Thoracic aorta endothelial cell (primary cell): ENCODE measurements around a stretch of chr2.

GRCh38 chr2:28117226-28117579 lies 226.7 kb downstream of the BABAM2 start:
- CAGE, long polyA plus RNA = no peak

DNA sequence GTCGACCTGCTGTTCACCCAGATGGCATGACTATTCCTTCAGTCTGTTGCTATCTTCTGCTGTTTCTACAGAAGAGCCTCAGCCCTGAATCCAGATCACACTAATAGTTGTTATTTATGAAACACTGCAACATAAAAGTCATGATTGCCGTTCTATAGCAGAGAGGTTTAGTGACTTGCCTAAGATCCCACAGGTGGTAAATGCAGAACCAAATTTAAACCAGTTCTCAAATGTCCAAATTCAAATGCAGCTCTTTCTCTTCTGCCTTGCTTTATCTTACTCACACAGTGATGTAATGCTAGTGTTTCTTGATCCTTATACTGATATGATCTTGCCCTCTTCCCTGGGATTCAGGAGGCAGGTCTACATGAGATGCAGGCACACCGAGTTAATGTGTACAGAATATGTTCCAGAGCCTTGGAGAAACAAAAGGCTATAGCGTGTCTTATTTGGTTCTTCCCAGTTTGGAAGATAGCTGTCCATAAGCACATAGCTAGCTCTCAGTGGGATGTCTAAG lies 122.0 kb upstream of the FOSL2 start:
- CAGE, long polyA plus RNA = no peak

- CAGE, long polyA plus RNA = no peak
These were observed 71.1 kb upstream of the FOSL2 start for GRCh38 chr2:28321486-28322007.

- CAGE, long polyA plus RNA = no peak
These were observed 26.2 kb upstream of the FOSL2 start for GRCh38 chr2:28366264-28367058.

DNA sequence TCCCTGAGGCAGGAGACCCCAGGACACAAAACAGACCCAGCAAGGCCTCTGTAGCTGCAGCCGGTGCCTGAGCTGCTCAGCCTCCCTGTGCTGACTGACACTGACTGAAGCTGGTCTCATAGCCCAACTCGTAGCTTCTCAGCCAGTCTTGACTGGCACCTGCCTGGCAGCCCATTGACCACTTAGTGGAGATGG lies 14.1 kb upstream of the FOSL2 start:
- CAGE, long polyA plus RNA = no peak

DNA sequence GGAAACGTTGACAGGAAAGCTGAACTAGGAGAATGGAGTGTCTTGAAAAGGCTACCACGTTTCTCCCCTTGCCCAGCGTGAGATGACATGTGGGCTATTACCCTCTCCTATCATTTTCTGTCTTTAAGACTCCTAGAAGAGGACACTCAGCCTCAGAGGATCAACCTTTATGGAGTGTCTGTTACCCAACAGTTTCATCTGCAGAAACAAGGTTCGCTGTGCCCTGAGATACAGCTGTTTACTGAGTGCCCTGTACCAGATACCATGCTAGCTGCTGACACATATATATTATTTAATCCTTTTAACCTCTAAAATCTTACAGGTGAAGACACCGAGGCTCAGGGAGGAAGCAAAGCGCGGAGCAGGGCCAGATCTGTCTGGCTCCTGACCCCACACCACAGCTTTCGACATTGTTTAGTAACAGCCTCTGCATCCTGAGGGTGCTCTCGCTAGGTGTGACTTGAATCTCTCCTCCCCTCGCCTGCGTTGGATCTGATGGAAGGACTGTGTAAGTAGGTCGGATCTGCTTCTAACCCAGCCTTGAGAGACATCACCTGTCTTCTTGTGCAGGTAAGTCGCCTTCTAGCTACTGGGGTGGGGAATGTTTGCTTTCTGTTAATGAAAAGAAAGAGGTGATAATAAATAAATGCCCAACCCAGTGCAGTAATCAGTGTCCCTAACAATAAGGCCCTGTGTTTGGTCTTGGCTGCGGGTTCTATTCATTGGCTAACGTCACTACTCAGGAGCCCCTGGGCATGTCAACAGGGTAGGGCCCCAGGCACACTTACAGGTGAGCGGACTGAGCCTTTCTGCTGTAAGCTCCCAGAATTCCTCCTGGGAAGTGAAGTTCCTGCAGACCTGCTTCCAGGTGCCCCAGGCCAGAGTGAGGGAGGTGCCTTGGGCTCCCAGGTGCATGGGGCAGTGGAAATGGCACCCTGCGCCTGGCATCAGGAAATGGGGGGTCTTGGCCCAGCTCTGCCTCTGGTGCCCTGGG lies 11.5 kb upstream of the FOSL2 start:
- CAGE, long polyA plus RNA = no peak

DNA sequence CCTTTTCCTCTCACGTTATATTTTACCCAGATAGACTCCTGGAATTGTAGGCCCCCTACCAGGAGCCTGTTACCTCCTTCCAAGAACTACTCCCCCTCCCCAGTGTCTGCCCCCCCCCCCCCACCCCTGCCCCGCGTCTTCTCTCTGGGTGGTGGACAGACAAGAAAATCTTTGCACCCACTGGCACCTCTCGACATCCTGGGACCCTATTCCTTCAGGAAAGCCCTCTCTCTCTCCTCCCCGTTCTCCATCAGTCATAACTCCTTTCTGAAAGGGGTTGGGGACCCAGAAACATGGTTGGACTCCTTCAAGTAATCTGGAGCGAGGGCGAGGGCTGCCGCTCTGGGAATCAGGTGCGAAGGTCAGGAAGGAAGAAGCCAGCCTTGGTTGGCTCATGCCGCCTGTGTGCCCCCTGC lies 1.4 kb downstream of the FOSL2 start:
- CAGE, long polyA plus RNA = no peak

DNA sequence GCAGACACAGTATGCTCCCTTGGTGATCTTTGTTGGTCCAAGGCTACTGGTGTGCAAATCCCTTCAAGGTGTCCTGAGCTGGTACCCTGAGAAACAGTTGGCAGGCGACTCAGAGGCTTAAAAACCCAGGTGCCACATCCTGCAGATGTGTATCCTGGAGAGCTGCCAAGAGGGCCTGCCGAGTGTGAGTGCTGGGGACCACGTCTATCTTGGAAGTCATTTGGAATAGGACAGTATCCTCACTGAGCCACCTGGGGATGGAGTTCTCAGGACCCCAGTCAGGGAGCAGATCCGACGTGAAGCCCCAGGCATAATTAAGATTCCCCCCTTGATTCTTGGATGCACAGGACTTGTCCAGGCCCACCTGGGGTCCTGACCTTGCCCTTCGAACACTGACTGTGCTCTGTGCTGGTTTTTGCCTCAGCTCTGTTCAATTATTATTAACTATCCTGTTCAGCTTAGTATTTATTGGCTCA lies 11.0 kb downstream of the FOSL2 start:
- CAGE, long polyA plus RNA = no peak

GRCh38 chr2:28411274-28411524 lies 18.5 kb downstream of the FOSL2 start:
- CAGE, long polyA plus RNA = no peak

DNA sequence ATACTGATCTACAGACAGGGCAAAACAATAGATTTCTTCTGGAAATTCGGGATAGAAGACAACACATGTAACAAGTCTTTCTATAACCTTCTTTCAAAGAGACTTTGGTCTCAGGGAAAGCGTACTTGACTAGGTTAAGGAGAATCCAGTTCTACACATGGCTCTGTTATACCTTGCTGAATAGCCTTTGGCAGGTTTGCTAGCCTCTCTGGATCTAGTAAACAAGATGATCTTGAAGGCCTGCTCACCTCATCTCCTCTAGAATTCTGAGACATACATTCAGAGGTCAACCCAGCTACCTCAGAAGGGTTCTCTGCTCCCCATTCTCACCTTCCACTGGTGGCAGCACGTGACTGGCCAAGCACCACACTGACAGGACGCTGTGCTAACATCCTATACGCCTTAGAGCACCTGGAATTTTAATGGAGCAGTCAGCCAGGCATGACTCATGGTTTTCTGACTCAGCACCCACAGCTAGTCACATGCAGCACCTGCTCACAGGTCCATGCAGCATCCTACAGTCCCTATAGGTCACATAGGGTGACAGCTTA lies 12.3 kb downstream of the PLB1 start:
- CAGE, long polyA plus RNA = no peak

DNA sequence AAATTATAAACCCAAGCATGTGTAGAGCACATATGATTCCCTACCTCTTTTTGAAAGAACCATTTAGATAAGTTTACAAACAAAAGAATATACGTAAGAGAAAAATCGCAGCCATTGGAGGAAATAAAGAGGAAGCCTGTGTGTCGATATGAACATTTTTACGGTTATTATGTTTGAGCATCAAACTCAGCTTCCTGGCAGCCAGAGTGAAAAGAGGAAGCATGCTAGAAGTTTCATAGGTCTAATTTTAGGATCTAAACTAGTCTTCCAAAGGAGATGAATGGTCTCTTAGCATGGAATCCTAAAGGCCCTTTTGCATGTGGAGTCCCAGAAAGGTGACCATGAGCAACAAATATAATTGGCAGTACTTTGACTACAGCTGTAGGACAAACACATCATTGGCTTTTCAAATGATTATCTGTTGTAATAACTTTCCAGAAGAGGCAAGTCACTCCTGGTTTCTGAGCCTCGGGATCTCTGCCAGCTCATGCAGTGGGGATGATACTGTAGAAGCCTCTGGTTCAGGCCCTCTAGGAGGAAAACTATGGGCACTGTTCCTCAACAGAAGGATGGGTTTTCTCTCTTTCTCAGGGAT lies 104.5 kb downstream of the PLB1 start:
- CAGE, long polyA plus RNA = no peak

GRCh38 chr2:28603341-28603708 lies 107.5 kb downstream of the PLB1 start:
- CAGE, long polyA plus RNA = no peak

DNA sequence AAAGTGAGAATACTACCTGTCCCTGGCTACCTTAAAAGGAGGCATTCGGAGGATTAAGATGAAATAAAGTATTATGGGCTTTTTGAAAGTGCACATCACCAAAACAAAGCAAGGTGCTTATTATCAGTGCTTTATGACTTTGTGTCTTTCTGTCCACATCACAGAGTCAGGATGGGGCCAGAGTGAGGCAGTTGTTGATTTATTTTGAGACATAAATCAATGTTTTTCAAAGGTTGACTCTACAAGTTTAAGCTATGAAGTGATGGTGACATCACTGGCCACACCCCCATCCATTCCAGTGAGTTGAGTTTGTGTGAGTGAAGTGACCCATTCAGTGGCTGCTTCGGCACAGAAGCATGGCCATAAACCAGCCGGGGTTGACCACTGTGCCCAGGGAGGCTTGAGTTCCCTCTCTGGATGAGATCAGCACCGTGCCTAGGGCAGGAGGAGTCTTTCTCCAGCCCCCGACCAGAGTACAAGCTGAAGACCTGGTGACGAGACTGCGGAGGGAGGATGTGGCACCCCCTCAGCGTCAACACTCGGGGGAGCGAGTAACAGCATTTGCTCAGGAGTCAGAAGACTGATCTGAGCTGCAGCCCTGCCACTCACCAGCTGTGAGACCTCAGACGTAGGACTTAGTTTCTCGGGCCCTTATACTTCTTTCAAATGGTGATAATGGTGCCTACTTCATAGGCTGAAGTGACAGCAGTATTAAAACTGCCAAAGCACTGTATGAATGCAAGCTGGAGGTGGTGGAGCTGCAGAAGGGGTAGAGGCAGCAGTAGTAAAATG lies 88.9 kb upstream of the PPP1CB start:
- CAGE, long polyA plus RNA = no peak

- CAGE, long polyA plus RNA = no peak
These were observed 34.4 kb upstream of the PPP1CB start for GRCh38 chr2:28717060-28717815.

DNA sequence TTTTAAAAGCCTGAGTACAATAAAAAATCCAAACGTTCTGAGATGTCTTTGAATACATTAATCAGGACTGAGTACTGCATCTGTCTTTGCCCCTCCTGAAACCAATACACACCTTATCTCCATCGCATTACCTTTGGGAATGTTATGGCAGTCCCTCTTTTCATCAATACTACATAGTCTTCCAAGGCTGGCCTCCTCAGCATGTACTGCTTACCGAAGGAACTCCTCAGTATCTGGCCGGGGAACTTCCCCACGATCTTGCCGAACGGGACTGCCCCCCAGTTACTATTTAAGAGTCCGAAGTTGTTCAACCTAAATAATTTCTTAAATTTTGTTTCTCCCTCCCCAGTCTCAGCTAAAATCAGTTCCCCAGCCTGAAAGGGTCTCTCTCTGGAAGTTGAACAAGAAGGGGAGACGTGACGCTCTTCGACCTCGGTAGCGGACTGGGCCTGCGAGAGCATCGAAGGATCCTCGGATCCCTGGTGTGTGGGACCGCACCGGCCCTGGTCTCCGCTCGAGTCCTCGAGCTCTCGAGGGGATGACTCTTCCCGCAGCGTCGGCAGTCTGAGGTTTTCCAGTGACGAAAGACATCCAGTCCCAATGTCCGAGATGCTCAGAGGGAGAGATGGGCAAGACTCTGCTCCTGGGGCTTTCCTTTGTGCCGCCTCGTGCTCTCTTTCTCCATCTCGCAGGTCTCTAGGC lies 510 bp downstream of the TRMT61B start:
- CAGE, long polyA plus RNA = no peak

DNA sequence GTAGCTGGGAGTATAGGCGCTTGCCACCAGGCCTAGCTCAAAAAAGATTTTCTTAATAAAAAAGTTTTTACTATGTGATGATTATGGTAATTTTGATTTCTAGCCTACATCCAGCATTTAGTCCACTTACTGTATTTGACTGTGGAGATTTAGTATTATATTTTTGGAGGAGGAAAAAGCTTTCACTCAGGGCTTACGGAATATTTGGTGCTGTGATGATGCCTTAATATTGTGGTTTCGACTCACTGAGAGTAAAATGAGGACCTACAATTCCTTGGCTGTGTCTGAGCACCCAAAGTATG lies 18.9 kb downstream of the WDR43 start:
- CAGE, long polyA plus RNA = no peak

DNA sequence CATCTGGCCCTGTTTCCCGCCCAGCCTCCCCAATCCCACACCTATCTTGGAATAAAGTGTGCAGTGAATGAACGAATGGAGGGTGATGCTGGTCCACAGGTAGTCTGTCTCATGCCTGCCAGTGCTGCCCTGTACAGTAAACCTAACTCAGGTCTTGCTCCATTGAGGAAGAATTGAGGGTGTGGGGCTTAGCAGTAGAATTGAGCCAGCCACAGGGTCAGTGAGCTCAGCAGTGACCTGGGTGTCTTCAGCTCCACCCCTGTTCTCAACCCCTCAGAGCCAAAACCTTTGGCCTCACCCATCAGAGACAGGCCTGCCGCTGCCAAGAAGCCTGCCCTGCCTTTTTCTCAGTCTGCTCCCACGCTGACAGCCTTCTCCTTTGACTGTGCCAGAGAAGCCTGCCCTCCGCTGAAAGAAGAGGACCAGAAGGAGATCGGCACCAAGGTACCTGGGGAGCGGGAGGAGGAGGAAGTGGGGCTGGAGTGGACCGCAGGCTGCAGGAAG lies 33.1 kb downstream of the TOGARAM2 start:
- CAGE, long polyA plus RNA = no peak

- CAGE, long polyA plus RNA = no peak
These were observed 164.6 kb downstream of the CLIP4 start for GRCh38 chr2:29279712-29280237.

GRCh38 chr2:30403553-30403927 lies 43.5 kb upstream of the LCLAT1 start:
- CAGE, long polyA plus RNA = no peak

DNA sequence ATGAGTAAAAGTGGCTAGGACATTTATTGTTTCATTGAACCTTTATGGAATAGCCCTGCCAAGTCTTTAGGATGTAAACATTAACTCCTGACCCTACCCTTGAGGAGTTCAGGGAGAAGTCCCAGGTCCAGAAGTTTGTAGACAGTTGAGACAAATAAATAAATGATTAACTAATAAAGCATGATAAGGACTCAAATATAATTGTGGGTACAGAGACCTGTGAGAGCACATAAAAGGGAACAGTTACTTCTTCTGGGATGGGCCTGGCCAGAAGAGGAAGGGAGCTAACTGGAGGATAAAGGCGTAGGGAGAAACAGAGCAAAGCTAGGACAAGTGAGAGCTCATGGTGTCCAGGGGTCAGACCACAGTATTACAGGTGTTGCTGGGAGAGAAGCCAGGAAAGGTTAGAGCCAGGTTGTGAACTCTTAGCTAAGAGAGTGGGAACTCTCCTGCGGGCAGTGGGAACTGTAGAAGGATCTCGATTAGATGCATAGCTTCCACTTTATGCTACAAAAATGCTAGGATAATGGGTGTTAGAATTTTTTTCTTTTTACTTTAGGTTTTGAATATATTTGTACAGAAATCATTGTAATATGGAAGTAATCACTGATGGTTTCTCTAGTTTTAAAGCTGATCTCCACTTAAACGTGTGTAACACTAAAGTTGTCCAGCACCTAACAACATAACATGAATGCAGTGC lies 3.1 kb downstream of the LCLAT1 start:
- CAGE, long polyA plus RNA = no peak